Osteoblast (primary cell): ENCODE measurements around a stretch of chr2.

DNA sequence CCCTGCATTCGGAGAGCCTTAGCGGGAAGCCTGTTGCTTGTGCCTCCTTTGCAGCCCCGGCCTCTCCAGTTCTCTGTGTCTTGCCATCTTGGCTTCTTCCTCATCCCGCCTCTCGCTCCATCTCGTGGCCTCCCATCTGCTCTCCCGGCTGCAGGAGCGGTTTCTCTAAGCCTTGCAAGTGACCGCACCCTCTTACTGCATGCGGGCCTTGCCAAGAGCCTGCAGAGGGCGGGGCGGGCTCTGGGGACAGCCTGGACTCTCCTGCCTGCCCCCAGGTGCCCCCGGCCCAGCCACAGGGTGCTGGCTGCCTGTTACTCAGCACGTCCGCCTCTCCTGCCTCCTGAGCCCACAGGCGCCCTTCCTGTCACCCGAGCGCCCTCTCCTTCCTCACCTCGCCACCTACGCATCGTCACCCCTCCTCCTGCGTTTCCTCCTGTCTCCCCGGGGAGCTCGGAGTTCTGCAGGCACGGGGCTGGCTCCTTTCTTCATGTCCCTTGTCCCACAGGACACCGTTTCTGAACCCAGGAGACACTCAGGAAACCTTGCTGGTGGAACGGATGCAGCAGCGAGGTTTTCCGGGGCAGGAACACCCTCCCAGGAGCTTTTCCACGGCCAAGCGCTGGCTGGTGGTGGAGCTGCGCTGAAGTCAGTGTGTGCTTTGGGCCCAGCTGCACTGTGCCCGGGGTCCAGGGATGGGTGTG is 28.4 kb downstream of the HPCAL1 start:
- CAGE, long polyA plus RNA = no peak
- RRBS = 54% methylated on average over 6 of the region's 33 CpGs

DNA sequence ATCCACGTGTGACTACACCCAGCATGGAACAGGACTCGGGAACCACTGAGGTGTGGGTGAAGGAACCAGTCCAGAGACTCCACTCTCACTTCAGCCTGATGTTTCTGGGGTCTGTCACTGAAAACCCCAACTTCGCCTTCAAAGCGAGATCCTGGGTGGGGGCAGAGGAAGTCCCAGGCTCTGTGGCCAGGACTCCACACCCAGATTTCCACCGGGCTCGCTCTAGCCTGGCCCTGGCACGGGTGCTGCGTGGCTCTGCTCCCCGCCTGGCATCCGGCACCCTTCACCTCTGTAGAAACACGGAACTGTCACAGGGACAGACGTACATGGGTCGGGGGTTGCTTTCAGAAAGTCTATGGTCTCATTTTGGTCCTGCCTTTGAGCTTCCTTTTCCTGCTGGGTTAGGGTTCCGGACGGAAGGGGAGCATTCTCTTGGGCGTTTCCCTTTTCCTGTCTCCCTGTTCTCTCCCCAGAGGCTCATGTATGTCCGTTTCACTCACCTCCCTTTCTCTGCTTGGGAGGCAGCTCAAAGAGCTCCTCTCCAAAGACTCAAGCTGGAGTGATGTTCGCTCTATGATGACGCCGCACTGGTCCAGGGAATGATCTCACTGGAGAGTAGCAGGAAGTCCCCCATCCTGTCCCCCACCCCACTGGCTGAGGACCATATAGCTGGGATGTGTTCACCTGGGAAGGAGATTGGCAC is 41.5 kb downstream of the ODC1 start:
- CAGE, long polyA plus RNA = no peak
- RRBS = 94% methylated on average over 6 of the region's 20 CpGs

DNA sequence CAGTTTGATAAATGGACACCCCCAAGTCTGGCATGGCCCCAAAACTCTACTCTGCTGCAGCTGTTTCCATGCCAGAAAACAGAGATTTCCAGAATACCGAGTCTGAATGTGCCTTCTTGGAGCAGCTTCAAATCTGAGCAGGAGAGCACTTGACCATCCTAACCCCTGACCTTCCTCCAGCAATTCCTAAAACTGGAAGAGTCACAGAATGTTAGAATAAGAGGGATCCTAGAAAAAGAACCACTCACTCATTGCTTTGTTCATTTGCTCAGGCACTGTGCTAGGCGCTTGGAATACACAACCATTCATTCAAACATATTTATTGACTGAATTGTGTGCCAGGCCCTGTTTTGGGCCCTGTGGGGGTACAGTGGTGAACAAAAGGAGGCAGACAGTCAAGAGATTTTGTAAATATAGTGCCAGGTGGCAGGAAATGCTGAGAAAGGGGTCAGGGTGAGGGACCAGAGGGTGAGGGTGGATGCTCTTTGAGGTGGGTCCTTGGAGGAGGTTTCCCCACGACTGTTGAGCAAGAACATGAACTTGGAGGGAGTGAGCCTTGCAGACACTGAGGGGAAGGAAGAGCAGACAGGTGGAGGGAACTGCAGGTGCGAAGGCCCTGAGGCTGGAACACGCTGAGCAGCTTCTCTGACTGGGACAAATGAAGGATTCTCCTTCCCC is 40.8 kb downstream of the ODC1 start:
- CAGE, long polyA plus RNA = no peak
- RRBS = no CpG with 5 or more reads among the region's 5 CpGs

- CAGE, long polyA plus RNA = no peak
- RRBS = 94% methylated on average over 7 of the region's 23 CpGs
These were observed 25.4 kb downstream of the ODC1 start for GRCh38 chr2:10422674-10423273.

GRCh38 chr2:10444386-10445029 is 3.6 kb downstream of the ODC1 start:
- CAGE, long polyA plus RNA = no peak
- RRBS = no CpG with 5 or more reads among the region's 8 CpGs

DNA sequence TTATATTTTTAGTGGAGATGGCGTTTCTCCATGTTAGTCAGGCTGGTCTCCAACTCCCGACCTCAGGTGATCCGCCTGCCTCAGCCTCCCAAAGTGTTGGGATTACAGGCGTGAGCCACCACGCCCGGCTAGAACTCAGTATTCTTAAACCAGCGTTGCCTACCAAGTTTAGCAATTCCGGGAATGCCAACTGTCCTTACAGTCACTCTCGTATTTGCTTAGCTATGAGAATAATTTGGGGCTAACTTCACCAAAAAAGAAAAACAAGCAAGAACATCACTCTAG is 1.9 kb downstream of the ODC1 start:
- CAGE, long polyA plus RNA = no peak
- RRBS = 58% methylated on average over 2 of the region's 9 CpGs

DNA sequence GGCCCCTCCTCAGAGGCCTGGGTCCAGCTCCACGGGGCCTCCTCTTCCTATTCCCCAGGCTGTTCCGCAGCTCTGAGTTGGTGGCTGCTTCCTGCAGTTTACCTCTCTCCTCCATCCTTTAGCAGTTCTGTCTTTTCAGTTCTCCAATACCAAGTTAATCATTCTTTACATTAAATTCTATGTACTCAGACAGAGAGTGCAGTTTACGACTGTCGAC is 87.7 kb downstream of the NOL10 start:
- CAGE, long polyA plus RNA = no peak
- RRBS = no CpG with 5 or more reads among the region's 4 CpGs

DNA sequence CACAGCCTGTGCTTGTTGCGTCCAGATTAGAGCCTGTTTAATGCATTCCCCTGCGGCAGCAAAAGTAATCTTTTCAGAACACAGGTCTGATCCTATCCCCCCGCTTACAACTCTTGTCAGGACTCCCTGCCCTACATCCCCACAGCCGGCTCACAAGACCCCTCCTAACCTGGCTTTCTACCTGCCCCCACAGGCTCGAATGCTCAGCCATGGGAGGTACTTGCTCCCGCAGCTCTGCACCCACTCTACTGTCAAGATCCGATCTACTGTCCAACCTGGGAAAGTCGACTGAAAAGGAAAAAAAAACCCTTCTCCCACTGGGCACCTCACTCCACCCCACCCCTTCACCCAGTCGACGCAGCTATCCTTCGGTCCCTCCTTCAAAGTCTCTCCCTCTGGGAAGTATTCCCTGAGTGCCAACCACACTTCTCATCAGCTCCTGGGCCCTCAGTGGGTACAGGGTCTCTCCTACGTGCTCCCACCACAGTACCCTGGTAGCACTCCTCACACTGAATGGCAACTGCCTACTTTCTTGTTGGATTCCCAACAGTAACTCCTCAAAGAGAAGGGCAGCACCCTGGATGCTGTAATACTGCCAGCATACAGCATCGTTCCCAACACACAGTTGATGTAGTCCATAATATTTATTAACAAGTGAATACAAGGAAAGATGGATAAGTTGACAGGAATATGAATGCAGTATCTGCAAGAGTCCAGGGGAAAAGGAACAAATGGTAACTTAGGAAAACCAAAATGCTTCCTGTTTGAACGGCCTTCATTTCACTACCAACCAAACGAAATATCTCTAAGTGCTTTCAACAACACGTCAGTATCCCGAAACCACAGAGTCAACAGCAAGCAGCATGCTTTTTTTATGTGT is 47.2 kb downstream of the NOL10 start:
- CAGE, long polyA plus RNA = no peak
- RRBS = no CpG with 5 or more reads among the region's 17 CpGs

GRCh38 chr2:10720845-10721350 is 532 bp upstream of the ATP6V1C2 start:
- CAGE, long polyA plus RNA = no peak
- RRBS = no CpG with 5 or more reads among the region's 33 CpGs

DNA sequence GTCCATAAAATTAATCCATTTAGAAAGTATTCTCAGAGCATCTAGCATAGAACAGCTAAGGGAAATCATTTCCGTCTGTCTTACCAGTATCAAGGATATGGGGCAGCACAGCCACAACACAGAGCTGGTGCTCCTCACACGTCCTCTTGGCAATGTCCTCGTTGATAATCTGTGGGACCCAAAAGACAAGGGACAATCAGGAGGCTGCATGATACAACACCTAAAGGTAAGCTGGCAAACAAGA is 23.9 kb downstream of the PDIA6 start:
- CAGE, long polyA plus RNA = no peak
- RRBS = no CpG with 5 or more reads among the region's 3 CpGs

- CAGE, long polyA plus RNA = no peak
- RRBS = no CpG with 5 or more reads among the region's 8 CpGs
These were observed 21.8 kb downstream of the PDIA6 start for GRCh38 chr2:10790634-10791379.

- CAGE, long polyA plus RNA = no peak
- RRBS = no CpG with 5 or more reads among the region's 3 CpGs
These were observed 1.8 kb downstream of the PDIA6 start for GRCh38 chr2:10810661-10811241.

GRCh38 chr2:10873480-10874293 is 38.0 kb upstream of the KCNF1 start:
- CAGE, long polyA plus RNA = no peak
- RRBS = no CpG with 5 or more reads among the region's 11 CpGs

DNA sequence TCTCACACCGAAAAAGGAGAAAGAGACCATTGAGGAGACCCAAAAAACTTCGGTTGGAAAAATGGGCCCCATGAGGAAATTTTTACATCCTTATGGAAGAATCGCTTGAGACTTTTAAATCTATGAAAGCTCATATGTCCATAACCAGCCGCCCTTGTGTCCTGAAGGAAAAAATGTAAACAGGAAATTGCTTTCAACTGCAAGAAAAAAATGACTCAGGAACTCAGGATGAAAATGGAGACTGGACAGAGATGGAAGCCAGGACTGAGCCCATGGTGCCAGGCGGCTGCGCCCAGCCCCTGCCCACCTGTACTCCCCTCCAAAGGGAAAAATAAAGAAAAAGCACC is 59.2 kb upstream of the C2orf50 start:
- CAGE, long polyA plus RNA = no peak
- RRBS = no CpG with 5 or more reads among the region's 6 CpGs

GRCh38 chr2:11154041-11155126 is 883 bp upstream of the SLC66A3 start:
- CAGE, long polyA plus RNA = no peak
- RRBS = 10% methylated on average over 17 of the region's 51 CpGs

- CAGE, long polyA plus RNA = no peak
- RRBS = no CpG with 5 or more reads among the region's 6 CpGs
These were observed 39.9 kb downstream of the ROCK2 start for GRCh38 chr2:11304399-11305051.

DNA sequence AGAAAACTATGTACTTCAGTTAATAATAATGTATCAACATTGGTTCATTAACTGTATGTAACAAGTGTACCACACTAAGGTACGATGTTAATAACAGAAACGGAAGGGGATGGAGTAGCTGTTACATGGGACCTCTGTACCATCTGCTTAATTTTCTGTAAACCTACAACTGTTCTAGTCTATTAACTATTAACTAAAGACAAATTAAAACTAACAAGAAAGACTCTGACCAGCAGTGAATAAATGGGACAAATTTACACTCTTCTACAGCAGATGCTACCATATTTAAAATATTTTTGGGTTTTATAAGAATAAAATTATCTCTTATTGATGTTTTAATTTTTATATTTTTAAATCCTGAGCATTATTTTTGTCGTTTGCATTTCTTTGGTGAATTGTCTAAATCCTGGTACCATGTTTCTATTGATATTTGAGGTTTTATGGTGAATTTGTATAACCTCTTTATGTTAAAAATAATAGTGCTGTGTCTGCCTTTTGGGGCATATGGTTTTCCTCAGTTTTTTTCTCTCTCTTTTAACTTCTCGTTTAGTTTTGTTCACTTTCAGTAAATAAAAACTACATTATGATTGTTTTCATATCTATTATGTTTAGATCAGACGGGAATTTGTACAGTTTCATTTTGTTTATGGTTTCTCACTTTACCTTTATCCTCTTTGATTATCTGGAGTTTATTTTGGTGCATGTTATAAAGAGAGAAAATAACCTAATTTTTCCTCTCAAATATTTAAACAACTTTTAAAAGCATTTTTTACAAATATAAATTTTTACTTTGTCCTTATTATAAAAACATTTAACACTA is 31.1 kb downstream of the ROCK2 start:
- CAGE, long polyA plus RNA = no peak
- RRBS = no CpG with 5 or more reads among the region's 5 CpGs

DNA sequence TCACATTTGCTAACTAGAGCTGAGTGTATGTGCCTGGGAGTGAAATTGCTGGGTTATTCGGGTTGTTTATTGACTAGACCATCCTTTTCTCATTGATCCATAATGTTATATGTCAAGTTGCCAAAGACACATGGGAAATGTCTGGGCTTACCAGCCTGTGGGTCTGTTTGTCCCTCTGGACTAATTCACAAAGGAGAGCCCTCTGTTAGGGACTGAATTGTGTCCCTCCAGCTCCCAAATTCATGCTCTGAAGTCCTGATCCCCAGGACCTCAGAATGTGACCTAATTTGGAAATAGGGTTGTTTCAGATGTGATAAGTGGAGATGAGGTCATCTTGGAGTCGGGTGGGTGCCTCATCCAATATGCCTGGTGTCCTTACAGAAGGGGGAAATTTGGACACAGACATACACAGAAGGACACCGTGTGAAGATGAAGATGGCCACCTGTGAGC is 41.3 kb upstream of the ROCK2 start:
- CAGE, long polyA plus RNA = no peak
- RRBS = no CpG with 5 or more reads among the region's 3 CpGs

GRCh38 chr2:11495584-11496256 is 29.8 kb upstream of the E2F6 start:
- CAGE, long polyA plus RNA = no peak
- RRBS = no CpG with 5 or more reads among the region's 29 CpGs

GRCh38 chr2:11515444-11516078 is 18.3 kb upstream of the GREB1 start:
- CAGE, long polyA plus RNA = no peak
- RRBS = no CpG with 5 or more reads among the region's 8 CpGs